Aortic smooth muscle cell (primary cell): ENCODE measurements around the genes EEF1G and LRRN4CL.

- RRBS, result no CpG with 5 or more reads among the region's 4 CpGs
Measured at GRCh38 chr11:62502976-62503221, 43.7 kb downstream of the AHNAK start.

- RRBS, result 64% methylated on average over 1 of the region's 20 CpGs
Measured at GRCh38 chr11:62533618-62534244, 12.9 kb downstream of the AHNAK start.

DNA sequence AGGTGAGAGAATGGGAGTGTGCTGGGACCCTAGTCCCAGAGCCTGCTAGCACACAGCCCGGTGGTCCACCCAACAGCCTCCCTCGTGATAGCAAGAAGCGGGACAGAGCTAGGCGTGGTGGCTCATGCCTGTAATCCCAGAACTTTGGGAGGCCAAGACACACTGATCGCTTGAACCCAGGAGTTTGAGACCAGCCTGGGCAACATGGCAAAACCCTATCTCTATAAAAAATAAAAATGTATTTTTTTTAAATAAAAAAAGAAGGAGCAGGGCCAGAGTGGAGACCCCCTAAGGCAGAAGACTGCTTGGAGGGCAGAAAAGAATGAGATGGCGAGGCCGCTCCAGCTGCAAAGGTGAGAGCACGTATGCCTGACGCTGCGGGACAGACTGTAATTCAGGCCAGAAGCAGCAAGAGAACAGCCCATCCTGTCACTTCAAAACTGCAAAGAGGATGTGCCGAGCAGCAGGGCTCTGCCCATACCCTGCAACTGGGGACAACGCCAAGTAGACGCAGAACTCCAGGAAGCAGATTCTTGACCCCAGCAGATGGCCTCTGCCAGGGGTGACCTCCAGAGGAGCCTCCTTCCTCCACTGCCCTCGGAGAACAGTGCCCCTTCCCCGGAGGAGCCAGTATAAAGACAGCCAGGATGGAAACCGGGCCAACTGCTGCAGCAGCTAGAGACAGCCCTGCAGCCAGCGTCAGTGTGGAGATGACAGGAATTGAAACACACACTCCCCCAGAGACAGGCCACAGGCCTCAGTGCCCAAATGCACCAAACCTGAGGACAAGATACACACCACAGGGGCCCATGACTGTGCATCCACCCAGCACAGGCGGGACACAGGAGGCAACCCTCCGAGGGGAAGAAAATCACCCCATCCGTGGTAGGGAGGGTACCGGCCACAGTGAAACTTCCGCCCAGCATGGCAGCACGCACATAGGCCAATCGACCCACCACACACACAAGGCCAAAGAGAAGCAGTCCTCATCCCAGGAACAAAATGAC, 5.9 kb downstream of the AHNAK start:
- RRBS, result 0% methylated on average over 1 of the region's 24 CpGs

GRCh38 chr11:62552312-62552802, 5.8 kb upstream of the AHNAK start:
- RRBS, result no CpG with 5 or more reads among the region's 12 CpGs

DNA sequence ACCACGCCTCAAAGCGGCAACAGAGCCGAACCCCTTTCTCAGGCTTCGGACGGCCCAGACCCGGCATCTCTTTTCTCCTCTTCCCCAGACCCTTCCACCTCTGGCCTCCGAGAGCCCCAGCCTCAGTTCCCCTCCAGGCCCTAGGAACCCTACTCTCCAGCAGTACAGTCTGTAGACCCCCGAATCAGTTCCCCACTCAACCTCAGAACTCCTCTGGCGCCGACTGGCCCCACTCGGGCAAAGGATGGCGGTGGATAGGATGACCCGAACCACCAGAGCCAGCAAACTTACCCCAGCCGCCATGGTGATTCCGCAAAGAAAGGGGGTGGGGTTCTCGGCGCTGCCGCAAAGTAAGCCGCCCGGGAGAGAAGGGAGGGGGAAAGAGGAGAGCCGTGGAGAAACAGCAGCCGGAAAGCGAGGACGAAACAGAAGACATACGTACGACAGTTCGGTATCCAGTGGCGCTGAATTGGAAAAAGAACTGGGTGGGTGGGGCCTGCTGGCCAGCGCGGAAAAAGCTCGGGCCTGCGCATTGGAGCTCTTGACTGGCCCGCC, at the start of gene EEF1G:
Gene EEF1G (minus strand): TSS at position 352 of the 555 bp plus-strand sequence.
- RRBS, result 60% methylated on average over 1 of the region's 33 CpGs

DNA sequence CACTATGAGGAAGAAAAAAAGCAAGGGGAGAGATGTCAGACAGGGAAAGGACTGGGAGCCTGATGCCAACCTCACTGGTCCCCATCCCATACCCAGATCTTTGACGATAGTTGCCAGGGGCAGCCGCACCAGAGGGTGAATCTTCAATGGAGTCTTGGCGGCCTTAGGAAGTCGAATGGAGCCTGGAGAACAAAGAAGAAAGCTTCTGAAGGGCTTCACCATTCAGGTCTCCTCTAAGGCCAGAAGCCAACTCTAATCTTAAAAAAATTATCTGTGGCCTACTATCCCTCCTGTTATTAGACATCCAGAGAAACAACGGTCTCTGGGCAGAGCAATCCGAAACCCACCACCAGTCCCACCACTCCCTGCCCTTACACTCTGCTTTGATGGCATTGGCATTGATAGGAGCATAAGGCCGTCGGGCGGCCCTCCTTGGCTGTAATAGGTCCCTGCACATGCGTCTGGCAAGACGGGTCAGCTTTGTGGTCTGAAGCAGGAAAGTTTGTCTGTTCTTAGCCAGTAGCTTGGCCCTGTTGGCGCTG, 3.6 kb upstream of the TUT1 start:
- RRBS, result no CpG with 5 or more reads among the region's 12 CpGs

- RRBS, result 3% methylated on average over 18 of the region's 56 CpGs
Measured at GRCh38 chr11:62602194-62602727, 596 bp upstream of the MTA2 start.

- RRBS, result no CpG with 5 or more reads among the region's 8 CpGs
Measured at GRCh38 chr11:62603702-62604309, 2.1 kb upstream of the MTA2 start.

DNA sequence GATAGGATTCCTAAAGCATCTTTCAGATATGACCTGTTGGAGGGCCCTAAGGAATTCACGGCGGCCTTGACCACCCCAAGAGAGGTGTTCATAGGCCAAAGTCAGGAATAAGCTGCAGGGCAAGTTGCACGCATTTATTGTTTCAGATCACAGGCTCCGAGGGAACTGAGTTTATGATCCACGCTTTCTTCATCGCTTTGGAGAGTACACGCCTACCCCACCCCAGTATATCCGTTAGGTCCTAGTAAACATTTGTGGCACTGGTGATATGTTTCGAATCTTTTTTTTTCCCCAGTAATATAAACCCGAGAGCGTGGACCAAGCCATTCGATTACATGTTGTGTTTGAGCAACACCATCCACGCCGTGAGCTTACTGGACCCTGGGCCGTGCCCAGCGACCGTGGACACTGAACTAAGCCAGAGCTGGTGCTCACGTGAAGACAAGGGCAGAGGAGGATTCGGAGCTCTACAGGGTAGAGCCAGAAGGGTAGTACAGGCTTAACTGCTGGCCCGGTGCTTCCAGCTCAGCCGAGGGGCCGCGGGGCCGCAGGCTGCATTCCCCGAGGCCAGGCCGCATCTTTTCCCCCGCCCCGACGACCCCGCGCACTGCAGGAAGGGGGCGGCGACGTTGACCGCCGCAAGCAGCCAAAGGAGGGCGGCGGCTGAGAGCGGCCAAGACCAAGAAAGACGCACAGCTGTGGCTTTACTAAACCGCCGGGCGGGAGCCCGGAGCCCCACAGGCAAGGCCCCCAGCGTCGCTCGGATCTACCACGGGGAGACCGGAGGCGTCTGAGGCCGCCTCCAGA, 579 bp downstream of the GANAB start:
- RRBS, result 2% methylated on average over 8 of the region's 51 CpGs

GRCh38 chr11:62689350-62690391, at the start of gene LRRN4CL:
Gene LRRN4CL, minus strand, starts transcription at chr11:62689530.
- RRBS, result no CpG with 5 or more reads among the region's 14 CpGs

DNA sequence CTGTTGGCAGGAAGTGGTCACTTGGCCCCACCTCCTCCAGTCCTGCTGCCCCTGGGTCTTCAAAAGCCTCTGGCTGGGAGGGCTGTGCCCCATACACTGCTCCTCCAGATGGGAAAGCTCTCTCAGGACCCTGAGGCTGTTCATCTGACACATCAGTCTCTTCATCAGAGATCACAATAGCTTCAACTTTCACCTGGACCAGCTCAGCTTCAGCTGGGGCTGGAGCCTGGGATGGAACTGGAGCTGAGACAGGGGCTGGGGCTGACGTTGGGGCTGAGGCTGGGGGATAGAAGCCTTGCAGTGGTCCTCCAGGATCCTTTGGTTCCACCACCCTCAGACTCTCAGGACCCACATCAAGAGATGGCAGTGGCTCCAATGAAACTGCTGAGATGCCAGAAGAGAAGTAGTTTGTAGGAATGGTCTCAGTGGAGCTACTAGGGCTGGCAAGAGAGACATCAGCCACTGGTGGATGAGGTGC, 1.4 kb downstream of the ZBTB3 start:
- RRBS, result no CpG with 5 or more reads among the region's 1 CpG

- RRBS, result 68% methylated on average over 2 of the region's 15 CpGs
Measured at GRCh38 chr11:62790385-62791069, 1.3 kb downstream of the TMEM223 start.

GRCh38 chr11:62798548-62799346, 6.5 kb downstream of the NXF1 start:
- RRBS, result no CpG with 5 or more reads among the region's 10 CpGs

DNA sequence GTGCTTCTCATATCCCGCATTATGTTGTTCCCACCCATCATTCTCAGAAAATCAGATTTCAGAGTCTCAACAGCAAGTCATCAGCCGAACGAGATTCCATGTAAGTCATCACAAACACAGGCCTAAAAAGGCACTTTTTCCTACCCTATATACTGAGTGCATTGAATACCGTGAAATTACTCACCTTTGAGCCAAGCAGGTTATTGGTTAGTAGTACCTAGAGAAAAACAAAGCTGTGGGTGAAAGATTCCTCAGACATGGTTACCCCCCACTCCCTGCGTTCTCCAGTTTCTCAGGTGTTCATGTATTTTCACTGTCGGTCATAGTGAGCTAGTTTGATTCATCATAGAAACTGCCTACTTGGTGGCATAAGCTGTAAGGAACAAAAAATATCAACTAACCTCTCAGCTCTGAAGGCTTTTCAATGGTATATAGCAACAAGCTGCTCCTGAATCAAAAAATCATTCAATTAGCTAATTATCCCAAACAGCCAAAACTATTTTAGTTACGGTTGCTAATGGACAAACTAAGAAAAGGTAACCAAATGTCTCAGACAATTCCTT, 14.3 kb upstream of the WDR74 start:
- RRBS, result no CpG with 5 or more reads among the region's 7 CpGs

DNA sequence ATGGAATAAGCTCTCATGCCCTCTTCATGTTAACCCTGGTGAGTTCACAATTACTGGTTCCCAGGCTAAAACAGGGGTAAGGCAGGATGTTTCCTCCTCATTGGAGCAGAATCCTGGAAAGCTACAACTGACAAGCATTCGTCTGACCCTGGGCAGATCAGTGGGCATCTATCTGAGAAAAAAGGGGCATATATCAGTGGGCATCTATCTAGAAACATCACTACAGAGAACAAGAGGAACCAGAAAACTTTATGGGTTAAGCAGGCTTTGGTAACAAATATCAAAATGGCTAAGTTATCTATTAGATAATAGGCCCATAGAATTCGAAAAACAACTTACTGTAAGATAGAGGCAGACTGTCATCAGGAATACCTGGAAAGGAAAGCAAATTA, 14.8 kb upstream of the WDR74 start:
- RRBS, result no CpG with 5 or more reads among the region's 2 CpGs

DNA sequence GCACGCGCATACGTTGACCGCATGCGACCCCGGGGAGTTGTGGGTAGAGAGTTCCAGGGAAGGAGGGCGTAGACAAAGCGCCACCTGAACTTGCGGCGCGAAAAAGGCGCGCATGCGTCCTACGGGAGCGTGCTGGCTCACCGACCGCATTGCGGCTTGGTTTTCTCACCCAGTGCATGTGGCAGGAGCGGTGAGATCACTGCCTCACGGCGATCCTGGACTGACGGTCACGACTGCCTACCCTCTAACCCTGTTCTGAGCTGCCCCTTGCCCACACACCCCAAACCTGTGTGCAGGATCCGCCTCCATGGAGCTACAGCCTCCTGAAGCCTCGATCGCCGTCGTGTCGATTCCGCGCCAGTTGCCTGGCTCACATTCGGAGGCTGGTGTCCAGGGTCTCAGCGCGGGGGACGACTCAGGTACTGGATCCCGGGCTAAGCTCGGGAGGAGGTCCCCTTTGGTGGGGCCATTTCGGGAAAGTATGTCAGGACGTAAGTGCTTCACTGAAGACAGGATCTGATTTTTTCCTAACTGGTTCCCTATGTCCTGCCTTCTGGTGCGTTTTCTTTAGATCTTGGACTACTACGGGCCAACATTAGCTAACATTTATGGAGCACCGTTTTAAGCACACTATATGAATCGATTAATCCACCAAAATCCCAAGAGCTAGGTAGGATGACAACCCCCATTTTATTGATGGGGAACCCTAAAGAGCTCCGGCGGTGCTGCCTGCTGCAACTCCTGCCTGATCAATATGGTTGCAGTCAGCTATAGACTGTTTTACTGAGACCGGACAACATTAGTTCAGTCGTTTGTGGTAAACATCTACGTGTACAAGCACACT, 16.8 kb upstream of the WDR74 start:
- RRBS, result 4% methylated on average over 9 of the region's 49 CpGs

- RRBS, result no CpG with 5 or more reads among the region's 4 CpGs
Measured at GRCh38 chr11:62883508-62884089, 2.9 kb downstream of the SLC3A2 start.

DNA sequence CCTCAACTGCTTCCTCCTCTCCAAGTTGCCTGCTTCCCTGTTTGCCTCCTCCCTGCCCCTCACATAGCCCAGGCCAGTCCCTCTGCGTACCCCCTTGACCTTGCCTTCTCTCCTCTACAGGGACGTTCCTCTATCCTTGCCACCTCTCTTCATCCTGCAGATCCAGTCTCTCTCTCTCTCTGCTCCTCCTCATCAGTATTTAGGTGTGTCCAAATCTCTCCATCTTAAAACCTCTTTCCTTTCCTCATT, 14.6 kb downstream of the SLC22A8 start:
- RRBS, result no CpG with 5 or more reads among the region's 2 CpGs

DNA sequence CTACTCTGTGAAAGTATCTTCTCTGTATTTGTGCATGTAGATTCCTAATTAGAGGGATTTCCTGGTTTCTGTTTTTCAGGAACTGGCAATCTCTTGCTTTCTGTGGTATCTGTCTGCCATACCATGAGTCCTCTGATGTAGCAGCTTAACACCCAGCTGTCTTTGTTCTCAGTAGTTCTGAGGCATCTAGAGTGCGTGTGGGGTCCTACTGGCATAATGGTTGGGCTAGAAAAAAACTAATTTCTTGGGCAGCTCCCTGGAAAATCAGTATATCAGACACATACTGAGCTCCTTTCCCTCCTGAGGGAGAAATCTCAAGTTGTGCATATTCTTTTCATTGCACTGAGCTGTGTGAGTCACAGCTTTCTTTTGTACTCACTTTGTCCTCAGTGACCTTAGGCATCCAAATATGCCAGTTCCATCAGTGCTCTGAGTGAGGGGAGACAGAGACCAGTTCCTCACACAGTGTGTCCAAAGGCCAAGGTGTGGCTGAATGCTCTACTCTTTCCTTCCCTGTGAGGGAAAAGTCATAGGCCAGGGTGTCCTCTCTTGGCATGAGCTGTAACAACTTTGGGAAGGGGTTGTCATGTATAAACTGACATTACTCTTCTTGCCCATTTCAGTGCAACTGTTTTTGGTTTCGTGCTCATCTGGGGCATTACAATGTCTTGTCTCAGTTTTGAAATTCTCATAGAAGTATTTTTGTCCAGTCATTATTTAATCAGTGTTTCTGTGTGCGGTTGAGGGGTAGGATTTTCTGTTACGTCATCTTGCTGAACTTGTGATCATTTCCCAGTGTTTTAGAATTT, 35.6 kb upstream of the SLC22A24 start:
- RRBS, result no CpG with 5 or more reads among the region's 4 CpGs